ENCODE measurements around a stretch of chr12.

GRCh38 chr12:123518991-123520210, 14.1 kb downstream of the RILPL1 start:
- PRO-cap: no peak
- RAMPAGE, long total RNA, 2 experiments: no peak in any of the 2 experiments

GRCh38 chr12:123528689-123529348, 4.7 kb downstream of the RILPL1 start:
- PRO-cap: no peak
- RAMPAGE, long total RNA, 2 experiments: no peak in any of the 2 experiments

DNA sequence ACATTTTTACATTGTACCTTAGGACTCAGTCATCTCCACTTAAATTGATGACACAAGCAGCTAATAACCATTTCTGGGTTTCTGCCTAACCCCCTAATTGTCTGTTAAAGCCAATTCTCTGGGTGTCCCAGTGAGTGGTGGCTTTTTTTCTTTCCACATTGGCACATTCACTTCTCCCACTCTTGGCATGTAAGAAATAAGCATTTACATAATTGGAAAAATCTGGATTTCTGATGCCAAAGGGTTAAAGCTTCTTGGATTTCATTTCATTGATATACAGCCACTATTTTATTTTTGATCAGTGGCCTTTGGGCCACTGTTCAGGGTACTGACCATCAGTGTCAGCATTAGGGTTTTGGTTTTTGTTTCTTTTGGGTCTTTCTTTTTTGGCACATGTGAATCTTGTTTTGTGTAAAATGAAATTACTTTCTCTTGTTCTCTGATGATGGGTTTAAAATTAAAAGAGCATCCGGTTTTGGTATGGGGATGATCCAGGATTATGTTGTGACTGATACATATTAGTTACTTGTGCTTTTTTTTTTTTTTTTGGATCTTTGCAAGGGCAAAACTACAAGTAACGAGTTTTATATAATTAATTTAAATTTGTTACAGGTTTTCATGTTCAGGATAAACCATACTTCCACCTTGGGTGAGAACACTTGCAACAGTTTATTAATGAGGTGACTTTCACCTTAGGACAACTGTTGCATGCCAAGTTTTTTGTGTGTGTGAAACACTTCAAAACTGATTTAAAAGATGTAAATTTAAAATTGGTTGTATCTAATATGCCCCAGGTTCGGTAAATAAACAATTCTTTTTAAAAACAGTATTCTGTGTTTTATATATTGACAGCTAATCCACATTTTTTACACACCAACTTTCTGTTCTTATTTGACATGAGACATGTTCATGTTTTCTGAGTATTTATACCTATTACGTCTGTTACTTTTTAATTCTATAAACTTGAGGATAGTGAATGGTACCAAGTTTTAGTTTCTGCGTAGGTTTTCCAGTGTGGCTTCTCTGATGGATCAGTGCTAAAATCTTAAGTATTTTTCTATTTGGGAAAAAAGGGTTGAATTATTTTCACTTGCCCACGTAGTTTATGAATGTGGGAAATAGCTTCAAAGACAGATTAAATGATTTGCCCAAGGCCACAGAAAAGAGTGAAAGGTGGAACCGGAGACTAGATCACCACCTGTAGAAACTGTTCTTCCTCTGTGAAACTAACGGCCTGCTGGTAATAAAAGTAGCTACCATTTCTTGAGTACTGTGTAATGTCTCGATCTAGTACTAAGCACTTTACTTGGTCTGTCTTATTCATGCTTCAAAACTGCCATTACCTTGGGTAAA, 4.1 kb upstream of the DDX55 start:
- PRO-cap: no peak
- RAMPAGE, long total RNA, 2 experiments: no peak in any of the 2 experiments

DNA sequence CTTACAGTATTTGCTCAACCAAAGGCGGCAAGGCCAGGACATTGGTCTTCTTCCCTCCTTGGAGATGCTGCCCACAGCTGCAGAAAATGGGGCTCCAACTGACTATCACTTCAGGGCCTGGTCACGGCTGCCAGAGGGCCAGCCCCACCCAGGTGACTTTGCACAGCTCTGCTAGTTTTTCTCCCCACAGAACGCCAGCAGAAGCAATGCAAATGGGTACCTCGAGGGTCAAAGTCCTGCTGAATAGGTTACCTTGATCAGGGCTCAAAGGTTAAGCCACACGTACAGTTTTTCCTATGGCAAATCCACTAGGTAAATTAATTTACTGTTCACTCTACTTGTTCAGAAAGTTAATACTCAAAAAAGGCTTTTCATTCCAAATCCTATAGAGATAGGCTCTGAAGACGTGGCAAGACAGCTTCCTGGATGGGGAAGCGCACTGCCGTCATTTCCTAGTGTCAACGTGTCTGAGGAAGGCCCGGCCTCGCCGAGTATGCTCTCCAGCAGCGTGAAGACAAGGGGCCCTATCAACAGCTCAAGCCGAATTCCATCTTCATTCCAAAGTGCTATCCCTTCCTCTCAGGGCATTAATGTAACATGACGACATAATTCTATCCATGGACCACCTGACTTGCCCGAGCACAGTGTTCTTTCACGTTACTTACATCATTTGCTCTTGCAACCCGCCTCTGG, 23.1 kb downstream of the CCDC92 start:
- PRO-cap: no peak
- RAMPAGE, long total RNA, 2 experiments: no peak in any of the 2 experiments

DNA sequence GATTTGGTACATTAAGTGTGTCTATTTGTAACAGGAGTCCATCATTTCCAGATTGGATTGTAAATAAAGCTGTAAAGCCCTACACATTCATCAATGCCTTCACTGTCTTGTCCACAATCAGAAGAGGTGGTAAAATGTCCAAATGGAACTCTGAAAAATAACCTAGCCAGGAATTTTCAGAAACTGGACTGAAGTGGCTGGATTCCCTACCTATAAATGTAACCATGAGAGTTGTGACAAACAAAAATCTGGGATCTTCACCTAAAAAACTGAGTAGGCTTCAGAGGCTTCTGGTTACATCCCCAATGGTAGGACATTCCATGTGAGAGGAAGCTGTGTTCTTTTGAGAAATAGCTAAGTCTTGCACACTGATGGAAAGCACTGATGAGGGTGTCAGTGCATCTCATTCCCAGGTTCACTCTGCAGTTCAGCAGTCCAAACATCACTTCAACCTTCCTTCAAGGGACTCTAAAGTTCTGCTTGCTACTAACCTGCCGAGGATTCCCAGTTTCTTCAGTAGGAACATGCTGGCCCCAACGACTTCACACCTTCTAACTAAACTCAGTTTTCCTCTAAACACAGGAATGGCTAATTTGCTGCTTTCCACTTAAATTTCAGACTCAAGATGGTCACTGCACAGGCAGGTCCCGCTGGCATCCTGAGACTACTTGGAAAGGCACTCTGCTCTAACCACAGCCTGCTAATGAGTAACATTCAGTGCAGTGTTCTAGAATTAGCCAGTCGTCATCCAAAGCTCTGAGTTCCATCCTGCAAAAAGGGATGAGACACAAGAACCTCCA, 6.3 kb downstream of the CCDC92 start:
- PRO-cap: no peak
- RAMPAGE, long total RNA, 2 experiments: no peak in any of the 2 experiments

DNA sequence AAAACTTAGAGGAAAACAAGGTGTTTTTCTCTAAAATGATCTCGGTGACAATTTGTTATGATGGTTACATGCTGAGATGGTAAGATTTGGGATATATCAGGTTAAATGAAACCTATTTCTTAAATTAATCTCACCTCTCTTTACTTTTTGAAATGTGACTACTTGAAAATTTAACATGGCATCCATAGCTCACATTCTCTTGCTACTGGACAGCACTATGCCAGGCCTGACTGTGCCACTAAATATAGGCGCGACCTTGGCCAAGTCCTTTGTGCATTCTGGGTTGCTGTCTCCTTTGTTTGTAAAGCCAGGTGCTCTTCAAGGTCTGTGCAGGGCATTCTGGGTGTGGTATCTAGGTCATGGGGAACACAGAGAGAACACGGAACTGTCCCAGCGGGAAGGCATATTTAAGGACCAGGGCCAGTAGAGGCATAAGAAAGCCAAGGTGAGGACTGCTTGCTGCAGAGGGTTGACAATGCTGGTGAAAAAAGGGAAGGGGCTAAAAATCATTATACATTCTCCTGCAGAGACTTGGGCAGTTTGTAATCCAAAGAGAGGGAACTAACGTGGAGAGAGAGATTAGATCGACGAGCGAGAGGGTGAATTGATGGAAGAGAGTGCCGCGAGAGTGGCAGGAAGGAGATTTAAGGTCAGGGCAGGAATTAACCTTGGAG, 121.2 kb downstream of the ZNF664 start:
- PRO-cap: no peak
- RAMPAGE, long total RNA, 2 experiments: no peak in any of the 2 experiments

DNA sequence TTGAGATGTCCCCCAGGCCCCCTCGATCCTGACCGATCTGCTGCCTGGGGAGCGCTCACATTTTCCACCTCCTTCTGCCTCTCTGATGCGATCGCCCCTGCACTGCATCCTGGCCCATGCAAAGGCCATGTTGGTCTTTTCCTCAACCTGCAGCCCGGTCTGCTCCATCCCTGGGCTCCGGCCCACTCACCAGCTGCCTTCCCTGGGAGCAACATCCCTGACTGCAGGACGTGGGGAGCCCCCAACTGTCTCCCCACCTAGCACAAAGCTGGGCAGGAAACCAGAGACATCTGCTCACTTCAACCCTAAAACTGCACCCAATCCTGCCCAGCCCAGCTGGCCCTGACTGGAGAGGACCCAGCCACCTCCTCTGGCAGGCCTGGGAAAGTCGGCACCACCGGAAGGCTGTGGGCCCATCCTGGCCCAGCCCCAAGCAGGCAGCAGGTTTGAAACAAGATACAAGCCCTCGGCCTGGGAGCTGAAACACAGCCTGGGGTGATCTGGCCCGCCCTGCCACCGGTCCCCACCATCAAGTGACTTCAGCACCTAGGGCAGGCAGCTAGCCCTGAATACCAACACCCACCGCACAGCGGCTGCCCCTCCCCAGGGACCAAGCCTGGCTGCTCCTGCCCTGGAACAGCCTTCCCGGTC, 115.4 kb downstream of the RFLNA start:
- PRO-cap: no peak
- RAMPAGE, long total RNA, 2 experiments: no peak in any of the 2 experiments

- PRO-cap: no peak
- RAMPAGE, long total RNA, 2 experiments: no peak in any of the 2 experiments
These were observed 121.9 kb downstream of the RFLNA start for GRCh38 chr12:124416535-124417404.

DNA sequence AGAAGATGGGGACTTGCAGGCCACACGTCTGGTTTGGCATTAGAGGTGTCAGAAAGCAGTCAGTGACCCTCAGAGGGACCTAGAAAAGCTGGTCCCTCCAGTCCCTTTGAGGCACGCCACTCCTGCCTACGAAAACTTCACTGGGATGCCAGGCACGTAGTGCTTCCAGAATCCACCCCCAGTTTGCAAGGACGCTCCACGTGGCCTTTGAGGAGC, 127.0 kb downstream of the RFLNA start:
- PRO-cap: no peak
- RAMPAGE, long total RNA, 2 experiments: no peak in any of the 2 experiments

GRCh38 chr12:124429355-124429796, 134.5 kb downstream of the RFLNA start:
- PRO-cap: no peak
- RAMPAGE, long total RNA, 2 experiments: start-site peak on the minus strand in 1 of 2 experiments, at chr12:124429630-124429673 at its widest, 93 reads per replicate

DNA sequence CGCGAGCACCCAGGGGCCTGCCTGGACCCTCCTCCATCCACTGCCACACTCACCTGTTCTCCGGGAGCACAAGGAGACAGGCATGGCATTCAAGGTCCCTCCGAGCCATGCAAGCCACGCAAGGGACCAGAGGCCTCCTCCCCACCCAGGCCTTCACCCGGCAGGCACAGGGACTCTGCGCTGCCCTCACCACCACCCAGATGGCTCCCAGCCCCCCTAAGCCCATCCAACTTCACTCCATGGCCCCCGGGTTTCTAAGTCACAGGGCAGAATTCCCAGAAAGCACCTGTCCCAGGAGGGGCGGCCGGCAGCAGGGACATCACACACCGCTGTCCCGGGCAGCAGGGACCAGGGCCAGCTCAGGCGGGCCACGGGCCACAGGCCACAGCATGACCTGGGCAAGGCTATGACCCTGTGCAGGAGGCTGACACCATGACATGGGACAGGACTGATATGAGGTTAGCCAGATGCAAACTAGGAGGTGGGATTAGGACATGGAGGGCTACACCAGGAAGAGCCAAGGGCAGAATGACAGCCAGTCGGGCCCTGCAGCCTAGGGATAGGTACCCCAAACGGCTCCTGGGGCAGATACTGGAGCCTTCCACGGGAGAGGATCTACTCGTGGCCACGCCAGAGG, 71.8 kb downstream of the NCOR2 start:
- PRO-cap: no peak
- RAMPAGE, long total RNA, 2 experiments: no peak in any of the 2 experiments

GRCh38 chr12:124505994-124506991, 61.1 kb downstream of the NCOR2 start:
- PRO-cap: bidirectional peak, plus-strand start at chr12:124506662, minus-strand start at chr12:124506567
- RAMPAGE, long total RNA, 2 experiments: no peak in any of the 2 experiments

GRCh38 chr12:124517706-124517940, 49.8 kb downstream of the NCOR2 start:
- PRO-cap: no peak
- RAMPAGE, long total RNA, 2 experiments: no peak in any of the 2 experiments

GRCh38 chr12:124520179-124520902, 47.1 kb downstream of the NCOR2 start:
- PRO-cap: no peak
- RAMPAGE, long total RNA, 2 experiments: no peak in any of the 2 experiments

- PRO-cap: no peak
- RAMPAGE, long total RNA, 2 experiments: no peak in any of the 2 experiments
These were observed 14.7 kb upstream of the NCOR2 start for GRCh38 chr12:124582132-124582544.

DNA sequence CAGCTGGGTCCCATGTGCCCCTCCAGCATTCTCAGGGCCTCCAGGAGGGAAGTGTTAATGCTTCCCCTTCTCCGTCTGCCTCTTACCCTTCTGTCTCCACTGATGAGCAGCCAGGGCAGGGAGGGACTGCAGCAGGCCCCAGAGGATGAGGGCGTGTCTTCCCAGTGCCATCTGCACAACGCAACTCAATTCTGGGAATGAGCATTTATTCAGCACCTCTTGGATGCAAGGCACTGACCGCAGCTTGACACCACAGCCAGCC, 35.9 kb upstream of the NCOR2 start:
- PRO-cap: no peak
- RAMPAGE, long total RNA, 2 experiments: no peak in any of the 2 experiments

GRCh38 chr12:124632398-124632991, 65.1 kb upstream of the NCOR2 start:
- PRO-cap: no peak
- RAMPAGE, long total RNA, 2 experiments: no peak in any of the 2 experiments

- PRO-cap: bidirectional peak, plus-strand start at chr12:124676475, minus-strand start at chr12:124676439
- RAMPAGE, long total RNA, 2 experiments: no peak in any of the 2 experiments
These were observed 108.9 kb upstream of the NCOR2 start for GRCh38 chr12:124676197-124676902.

DNA sequence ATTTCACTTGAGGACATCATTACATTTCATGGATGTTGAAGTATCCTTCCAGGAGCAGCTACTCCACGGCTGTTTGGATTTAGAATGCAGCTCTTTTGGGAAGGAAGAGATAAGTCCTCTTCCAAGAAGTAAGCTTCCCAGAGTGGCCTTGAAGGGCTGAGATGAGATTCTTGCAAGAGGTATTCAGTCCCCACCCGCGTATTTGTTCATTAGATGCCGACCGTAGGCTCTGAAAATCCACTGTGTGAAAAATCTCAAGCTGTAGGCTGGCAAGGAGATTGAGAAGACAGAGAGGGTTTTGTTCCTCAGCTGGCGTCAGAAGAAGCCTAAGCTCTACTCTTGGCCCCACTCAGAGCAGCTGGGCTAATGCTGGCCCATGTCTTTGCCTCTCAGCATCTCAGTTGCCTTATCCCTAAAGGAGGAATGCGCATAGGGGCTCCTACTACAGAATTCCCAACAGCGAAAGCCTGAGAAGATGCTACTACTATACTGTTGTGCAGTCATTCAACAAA, 131.2 kb upstream of the NCOR2 start:
- PRO-cap: no peak
- RAMPAGE, long total RNA, 2 experiments: no peak in any of the 2 experiments

GRCh38 chr12:124699854-124700347, 132.5 kb upstream of the NCOR2 start:
- PRO-cap: unidirectional peak, plus-strand start at chr12:124700092
- RAMPAGE, long total RNA, 2 experiments: no peak in any of the 2 experiments